HTR-8/SVneo (cell line): Measurements from ENCODE around the gene PANK4.

DNA sequence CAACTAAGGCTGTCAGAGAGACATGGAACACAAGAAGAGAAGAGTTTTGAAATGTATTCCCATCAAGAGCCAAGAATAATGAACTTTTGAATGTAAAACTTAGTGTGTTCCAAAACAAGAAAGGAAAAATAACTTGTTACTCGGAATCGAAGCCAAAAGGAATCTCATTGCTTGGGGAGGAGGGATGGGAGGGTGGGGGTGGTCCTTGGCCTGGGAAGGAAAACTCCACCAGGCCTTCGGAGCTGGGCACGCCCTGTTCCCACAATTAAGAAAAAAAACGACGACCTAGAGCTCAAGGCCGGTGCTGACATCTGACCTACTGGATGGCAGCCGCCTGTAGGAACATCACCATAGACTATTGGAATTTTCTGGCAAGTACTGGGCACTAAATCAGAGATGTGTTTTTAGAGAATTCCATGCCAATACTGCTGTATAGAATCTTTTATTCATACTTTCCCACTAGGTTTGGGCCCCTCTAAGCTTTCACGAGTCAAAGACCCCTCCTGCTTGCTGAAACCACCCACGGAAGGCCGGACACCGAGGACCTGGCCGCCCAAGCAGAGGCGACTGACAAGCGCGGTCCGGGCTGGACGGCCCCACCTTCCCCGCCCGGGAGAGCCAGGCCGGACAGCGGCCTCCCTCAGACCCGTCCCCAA is 709 bp downstream of the NADK start:
- RRBS: 2% methylated on average over 10 of the region's 23 CpGs

- RRBS: no CpG with 5 or more reads among the region's 16 CpGs
Measured at GRCh38 chr1:1833220-1833973, 55.1 kb upstream of the NADK start.

DNA sequence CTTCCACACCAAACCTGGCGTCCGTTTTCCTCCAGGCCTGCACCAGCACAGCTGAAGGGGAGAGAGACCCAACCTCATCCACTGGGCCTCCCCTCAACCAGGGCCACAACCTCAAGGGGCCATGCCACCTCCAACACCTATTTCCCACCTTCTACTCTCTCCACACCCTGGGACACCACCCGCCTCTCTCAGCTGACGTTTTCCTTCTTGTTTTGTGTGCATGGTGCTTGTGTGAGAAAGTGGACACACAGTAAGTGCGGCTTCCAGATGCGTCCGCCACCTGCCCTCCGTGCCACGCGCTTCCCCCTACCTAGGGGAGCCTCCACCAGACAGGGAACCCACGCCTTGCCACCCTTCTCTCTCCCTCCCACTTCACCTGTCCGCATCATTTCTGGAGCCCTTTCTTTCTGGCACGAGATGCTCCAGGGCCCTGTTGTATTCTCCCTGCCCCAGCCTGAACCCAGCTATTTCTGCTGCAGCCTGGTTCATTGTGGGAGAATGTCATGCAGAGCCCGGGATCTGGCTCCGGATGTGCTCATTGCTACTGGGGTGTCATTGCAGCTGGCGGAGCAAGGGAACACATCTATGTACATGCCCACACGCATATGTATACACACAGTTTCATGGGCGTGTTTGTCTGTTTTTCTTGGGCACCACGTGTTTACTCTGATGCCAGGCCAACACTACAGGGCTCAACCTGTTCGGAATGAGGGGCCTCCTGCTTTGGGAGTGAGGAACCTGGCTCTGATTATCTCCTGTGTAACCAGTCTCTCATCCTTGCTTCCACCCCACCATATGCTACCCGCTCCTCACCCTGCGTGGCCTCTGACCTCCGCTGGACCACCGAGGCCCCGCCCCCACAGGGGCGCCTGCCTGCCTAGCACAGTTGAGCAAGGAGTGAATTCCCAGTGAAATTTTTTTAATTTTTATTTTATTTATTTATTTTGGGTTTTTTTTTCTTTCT is 1.5 kb upstream of the GNB1 start:
- RRBS: no CpG with 5 or more reads among the region's 26 CpGs

DNA sequence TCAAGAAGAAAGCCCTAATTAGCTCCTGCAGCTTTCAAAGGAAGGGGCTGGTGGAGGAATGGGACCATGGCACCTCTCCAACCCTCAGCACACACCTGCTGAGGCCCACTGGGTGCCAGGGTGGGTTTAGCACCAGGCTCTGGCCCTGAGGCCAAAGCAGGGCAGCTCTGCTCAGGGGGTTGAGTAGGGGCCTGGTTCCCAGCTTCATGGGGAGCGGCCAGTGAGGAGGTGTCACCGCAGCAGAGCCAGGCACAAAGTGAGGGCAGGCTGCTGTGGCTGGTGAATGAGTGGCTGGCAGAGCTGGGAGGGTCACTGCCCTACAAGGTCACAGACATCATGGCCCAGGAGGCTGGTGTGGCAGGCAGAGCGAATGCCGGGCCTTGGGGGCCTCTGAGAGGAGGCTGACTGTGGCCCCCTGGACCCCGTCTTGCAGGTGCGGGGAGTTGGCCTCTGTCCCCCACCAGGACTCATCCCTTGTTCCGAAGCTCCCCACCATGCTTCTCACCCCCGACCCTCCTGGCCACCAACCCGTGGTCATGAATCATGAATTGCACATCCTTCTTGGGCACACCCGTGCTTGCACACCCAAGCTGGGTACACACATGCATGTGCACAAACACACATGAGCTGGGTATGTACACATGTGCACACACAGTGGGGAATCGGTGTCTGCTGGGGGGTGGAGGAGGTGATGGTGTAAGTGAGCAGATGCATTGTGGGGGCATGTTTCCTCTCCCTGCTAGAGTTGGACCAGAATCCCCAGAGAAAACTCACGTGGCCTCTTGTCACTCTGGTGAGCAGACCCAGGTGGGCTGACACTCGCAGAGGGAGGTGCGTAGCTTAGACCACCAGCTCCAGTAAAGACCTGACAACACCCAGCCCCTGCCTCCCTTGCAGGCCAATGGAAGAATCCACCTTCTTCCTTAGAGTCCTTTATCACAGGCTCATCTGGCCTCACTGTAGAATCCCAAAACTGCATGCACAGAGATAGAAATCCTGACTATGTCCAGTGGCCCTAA is 4.8 kb upstream of the GNB1 start:
- RRBS: no CpG with 5 or more reads among the region's 14 CpGs

DNA sequence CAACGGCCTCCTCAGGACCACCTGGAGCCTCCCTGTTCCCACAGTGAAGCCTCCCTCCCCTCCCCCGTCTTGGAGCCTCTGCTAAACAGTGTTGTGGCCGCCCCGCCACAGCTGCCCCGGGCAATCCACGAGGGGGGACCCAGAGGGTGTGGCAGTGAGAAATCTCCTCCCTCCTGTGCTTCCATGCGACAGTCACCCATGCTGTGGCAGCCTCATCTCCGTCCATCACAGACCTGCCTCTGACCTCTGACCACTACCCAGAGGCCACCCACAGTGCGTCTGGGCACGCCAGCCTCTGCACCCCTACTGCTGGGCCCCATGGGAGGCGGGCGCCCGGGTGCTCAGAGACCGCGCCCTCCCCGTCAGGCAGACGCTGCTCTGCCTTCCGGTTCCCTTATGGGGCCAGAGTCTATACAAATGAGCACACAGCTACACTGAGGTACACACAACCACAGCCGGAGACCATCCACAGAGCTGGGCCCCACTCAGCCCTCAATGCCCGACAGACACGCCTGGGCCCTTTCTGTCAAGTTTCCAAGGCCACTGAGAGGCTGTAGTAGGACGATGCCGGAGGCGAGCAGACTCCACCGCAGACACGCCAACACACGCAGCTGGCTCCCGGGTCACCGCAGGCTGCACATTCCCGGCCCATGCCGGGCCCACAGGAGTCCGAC is 23.8 kb upstream of the TMEM52 start:
- RRBS: 91% methylated on average over 20 of the region's 32 CpGs

GRCh38 chr1:2115739-2116292 is 65.6 kb downstream of the PRKCZ start:
- RRBS: 93% methylated on average over 2 of the region's 21 CpGs

DNA sequence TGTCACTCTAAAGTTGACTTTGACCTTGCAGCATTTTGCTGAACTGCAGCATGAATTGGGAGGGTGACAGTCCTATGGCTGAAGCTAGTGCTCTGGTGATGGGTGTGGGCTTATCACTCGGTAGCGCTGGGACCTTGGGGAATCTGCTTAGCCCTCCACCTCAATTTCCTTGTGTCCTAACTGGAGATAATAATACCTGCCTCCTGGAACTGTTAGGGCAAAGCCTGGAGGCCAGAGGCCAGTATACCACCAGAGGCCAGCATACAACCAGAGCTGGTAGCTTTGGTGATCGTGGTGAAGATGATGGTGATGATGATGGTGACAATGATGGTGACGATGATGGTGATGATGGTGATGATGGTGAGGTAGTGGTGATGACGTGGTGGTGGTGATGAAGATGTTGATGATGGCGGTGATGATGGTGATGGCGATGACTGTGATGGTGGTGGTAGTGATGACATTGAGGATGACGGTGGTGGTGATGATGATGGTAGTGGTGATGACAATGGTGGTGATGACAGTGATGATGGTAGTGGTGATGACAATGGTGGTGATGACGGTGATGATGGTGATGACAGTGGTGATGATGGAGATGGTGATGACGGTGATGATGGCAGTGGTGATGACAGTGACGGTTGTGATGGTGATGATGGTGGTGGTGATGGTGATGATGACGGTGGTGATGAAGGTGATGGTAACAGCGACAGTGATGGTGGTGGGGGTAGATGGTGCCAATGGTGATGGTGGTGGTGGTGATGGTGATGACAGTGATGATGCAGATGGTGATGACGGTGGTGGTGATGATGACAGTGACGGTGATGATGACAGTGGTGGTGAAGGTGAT is 39.6 kb downstream of the FAAP20 start:
- RRBS: no CpG with 5 or more reads among the region's 15 CpGs

DNA sequence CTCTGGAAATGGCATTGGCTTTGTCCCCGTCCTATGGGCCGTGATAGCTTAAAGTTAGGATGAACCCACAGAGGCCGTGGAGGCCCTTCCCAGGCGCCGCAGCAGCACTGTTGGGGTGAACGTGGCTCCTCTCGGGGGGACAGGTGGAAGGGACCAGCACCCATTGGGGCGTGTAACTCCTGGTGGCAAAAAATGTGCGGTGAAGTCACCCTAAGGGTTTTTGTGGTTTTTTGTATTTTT is 27.3 kb downstream of the FAAP20 start:
- RRBS: no CpG with 5 or more reads among the region's 9 CpGs

DNA sequence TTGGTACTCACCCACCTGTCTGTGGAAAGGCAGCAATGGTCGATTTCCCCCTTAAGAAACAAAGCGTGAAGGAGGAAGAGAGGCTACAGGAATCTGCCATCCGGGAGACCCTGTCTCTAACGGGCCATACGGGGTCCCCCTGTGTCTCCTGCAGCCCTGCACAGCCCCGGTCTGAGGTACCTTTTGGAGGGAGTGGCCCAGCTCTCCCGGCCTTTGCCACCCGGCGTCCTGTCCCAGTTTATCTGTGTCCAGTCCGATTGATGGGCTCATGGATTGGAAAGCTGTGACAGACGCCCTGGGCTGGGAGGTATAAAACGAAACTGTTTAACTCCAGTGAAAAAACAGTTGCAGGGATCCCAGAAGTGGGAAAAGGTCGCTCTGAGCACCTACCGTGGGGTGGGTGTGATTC is 11.6 kb upstream of the FAAP20 start:
- RRBS: 96% methylated on average over 4 of the region's 14 CpGs

GRCh38 chr1:2247009-2247333 is 18.9 kb downstream of the SKI start:
- RRBS: no CpG with 5 or more reads among the region's 5 CpGs

GRCh38 chr1:2274113-2275011 is 46.2 kb downstream of the SKI start:
- RRBS: no CpG with 5 or more reads among the region's 28 CpGs

GRCh38 chr1:2276678-2277405 is 48.7 kb downstream of the SKI start:
- RRBS: no CpG with 5 or more reads among the region's 10 CpGs

DNA sequence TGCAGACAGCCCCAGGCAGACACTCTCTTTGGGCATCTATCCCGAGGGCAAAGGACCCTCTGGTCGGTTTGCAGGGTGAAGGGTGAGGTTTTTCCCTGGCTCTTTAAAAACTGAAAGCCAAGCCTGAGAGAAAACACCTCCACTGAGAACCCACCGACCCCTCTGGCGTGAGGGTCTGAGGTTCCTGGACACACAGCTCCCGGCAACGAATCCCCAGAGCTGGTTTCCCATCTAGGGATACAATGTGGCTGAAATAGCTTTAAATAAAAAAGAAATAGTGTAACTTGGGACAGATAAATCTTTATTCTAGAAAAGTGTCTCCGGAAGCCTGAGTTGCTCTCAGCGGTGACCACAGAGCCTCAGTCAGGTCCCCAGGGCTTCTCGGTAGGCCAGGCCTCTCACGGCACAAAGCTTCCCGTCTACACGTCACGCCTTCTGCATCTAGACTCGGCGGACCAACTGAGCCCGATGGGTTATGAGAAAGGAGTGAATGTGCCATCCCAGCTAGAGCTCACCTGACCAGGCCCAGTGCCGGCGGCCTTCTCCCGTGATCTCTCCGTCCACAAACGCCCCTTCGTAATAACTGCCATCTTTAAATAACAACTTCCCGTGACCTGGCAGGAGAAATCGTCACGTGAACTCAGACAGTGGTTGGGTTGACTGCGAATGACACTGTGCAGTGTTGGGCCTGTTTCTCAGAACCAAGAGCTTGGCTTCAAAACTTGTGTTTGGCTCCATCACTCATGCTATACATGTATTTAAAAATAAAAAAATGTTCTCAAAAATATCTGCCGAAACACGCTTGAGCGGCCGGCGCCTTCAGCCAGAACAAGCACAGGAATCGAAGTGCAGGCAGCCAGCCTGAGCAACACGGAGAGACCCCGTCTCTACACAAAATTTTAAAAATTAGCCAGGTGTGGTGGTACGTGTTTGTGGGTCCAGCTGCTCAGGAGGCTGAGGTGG is 3.3 kb downstream of the MORN1 start:
- RRBS: 93% methylated on average over 3 of the region's 35 CpGs

DNA sequence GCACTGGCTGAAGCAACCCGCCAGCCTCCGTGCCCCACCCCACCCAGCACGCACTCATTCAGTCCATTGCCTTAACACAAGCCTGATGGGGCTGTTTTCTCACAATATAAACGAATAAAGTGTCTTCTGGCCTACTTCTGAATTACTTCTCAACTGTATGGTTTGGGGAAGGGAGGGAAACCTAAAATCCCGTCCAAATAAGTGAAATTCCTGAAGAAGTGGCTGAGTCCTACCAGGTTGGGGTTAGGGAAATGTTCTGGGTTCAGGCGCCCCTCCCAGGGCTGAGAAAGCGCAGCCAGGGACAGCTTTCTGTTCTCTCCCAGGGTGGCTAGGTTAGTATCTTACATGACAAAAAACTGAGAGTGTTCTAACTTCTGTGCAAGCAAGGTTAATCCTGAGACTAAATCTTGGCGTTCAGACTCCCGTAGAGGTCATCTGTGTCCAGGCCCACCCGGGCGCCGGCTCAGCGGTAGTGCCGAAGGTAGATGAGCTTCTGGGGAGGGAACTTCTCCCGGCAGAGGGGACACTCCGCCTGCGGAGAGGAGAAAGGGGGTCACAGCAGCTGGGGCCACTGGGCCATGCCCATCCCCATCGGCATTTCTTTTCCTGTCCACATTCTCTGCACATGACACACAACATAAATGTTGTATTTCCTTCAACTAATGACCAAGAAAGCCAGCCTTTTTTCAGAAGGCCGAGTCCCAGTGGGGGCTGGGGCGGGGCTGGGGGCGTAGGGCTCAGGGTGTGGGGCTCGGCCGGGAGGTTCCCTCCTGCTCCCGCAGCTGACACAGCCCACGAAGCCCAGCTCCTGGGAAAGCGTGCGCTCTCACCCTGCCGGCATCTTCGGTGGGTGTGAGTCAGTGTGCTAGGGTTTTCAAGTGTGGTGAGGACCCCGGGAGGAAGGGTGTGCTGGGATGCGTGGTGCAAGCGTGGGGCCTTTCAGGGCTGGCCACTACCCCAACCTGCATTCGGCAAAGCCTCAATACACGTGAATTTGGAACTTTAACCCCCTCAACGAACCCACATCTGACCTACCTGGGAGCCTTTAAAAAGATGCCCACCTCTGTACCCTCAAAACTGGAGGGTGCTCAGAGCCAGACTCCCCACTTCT is 6.7 kb downstream of the PEX10 start:
- RRBS: 33% methylated on average over 8 of the region's 35 CpGs

DNA sequence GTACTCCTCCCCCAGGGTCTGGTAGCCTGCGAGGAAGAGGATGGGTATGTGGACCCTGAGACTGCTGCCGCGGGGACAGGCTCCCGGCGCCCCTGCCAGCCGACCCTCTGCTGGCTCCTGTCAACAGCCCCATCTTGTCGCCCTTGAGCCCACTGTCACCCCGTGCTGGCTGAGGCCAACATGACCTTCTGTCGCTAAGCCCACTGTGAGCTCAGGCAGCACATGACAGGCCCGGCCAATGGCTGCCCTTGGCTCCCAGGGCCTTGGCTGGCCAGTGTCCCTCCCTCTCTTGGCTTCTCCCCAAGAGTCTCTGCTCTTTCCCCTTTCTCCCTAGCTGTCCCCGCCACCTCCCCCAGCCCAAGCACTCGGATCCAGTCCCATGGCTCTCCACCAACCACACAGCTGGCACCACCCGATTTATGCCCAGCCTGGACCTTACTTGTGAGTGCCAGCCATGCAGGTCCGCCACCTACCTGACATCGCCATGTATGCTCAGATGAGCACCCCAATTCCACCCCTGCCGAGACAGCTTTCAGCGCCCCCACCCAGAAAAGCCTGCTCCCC is 3.4 kb downstream of the PEX10 start:
- RRBS: no CpG with 5 or more reads among the region's 17 CpGs

DNA sequence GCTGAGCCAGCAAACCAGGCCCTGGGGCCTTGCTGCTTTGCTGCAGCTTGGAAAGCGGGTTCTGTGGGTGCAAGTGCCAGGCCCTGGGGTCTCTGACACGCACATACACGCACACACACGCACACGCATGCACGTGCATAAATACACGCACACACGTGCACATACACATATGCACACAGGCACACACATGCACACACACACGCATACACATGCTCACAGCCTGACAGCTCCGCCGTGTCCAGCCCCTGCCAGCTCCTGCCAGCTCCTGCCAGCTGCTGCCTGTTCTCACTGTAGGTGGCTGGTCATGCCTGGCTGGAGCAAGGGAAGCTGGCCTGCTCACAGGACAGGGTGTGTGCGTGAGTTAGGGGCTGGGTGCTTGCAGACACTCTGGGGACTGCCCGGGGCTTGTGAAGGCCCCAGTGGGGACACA is 4.8 kb downstream of the PLCH2 start:
- RRBS: no CpG with 5 or more reads among the region's 13 CpGs

DNA sequence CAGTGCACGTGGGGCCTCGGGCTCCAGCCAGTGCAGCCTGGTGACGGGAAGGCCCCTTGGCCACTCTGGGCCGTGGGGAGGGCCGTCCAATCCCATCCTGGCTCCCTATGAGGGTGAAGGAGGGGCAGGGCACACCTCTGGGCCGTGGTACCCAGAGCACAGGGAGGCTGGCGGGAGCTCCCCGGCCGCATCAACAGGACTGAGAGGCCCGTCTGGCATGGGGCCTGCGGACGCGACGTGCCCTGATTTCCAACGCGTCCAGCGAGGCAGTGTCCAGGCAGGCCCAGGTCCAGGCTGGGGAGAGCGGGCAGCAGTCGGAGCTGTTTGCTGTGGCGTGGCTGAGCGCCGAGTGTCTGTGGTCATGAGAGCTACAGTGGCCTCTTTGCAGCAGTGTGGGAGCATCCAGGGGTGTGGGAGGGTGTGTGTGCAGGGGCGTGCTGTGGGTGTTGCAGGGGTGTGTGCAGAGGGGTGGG is 17.4 kb downstream of the PLCH2 start:
- RRBS: no CpG with 5 or more reads among the region's 23 CpGs

DNA sequence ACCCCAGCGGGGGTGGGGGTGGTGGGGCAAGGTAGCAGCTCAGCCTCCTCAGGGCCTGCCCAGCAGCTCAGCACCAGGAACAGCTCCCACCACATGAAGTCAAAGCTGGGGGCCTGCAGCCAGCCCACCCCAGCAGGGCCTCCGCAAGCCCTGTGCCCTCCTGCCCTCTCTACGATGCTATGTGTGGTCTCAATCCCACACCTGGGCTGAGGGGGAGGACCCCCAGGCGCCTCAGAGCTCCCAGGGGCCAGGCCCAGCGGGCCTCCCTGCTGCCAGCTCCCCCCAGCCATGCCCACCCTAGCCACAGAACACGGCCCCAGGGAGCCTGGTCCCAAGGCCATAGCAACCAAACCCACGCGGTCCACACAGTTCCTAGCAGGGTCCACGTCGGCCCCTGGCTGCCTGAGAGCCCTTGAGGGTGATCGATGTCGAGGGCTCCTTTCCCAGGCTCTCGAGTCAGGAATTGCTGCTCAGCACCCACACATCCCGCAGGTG is 18.5 kb downstream of the PANK4 start:
- RRBS: no CpG with 5 or more reads among the region's 14 CpGs

DNA sequence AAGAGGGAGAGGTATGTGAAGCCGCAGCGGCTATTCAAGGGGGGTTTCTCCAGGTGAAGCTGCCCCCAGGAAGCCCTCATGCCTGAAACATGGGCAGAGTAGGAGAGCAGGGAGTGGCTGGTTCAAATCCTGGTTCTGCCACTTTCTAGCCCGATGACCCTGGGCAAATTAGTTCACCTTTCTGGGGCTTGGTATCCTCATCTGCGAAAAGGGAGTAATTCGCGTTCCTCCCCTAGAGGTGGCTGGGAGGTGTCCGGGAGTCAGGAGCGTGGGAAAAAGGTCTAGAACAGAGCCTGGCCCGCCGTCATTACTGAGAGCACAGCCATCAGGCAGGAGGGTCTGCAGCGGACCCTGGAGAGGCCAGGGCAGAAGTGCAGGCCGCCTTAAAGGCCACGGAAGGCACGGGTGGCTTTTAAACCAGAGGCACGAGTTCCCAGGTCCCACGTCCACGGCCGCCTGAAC is 941 bp downstream of the PANK4 start:
- RRBS: no CpG with 5 or more reads among the region's 18 CpGs

- RRBS: 3% methylated on average over 31 of the region's 113 CpGs
Measured at GRCh38 chr1:2525886-2526862, at the start of gene PANK4. Gene PANK4 (minus strand): TSS chr1:2526596.